Occipital lobe (tissue), 2 donors: ENCODE data around the gene FUCA1.

- RAMPAGE, long total RNA: no peak
Measured at GRCh38 chr1:22708668-22709054, 2.0 kb upstream of the EPHB2 start.

GRCh38 chr1:22794484-22795010 lies 83.9 kb downstream of the EPHB2 start:
- RAMPAGE, long total RNA: no peak

GRCh38 chr1:22829824-22830769 lies 119.5 kb downstream of the EPHB2 start:
- RAMPAGE, long total RNA: no peak

- RAMPAGE, long total RNA: no peak
Measured at GRCh38 chr1:22914059-22915077, 58.3 kb downstream of the LACTBL1 start.

GRCh38 chr1:23103203-23103810 lies 84.0 kb downstream of the KDM1A start:
- RAMPAGE, long total RNA: no peak

DNA sequence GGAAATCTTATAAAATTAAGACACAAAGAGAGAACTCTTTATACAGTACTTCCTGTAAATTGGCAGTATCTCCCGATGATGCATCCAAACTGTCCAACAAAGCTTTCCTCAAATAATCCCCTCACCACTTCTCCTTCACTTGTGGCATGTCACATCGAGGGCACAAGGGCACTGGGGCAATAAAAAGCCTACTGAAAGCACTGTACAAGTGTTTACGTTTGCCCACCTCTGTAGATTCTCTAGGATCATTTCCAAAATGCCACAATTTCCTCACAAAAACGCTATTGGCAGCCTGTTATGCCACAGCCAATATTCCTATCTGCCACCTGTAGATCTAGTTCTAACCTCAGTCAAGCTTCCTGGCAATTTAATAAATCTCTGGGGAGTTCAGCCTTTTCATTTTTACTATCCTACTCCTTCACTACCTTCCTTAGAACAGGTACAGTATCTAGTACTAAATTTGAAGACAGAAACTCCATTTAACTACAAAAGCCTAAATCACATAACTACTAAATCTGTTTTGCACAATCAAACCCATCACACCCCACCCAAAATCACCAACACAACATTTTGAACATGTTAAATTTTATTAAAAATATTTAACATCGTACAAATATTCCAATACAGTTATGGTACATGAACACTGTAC lies 39.8 kb downstream of the HNRNPR start:
- RAMPAGE, long total RNA: no peak

DNA sequence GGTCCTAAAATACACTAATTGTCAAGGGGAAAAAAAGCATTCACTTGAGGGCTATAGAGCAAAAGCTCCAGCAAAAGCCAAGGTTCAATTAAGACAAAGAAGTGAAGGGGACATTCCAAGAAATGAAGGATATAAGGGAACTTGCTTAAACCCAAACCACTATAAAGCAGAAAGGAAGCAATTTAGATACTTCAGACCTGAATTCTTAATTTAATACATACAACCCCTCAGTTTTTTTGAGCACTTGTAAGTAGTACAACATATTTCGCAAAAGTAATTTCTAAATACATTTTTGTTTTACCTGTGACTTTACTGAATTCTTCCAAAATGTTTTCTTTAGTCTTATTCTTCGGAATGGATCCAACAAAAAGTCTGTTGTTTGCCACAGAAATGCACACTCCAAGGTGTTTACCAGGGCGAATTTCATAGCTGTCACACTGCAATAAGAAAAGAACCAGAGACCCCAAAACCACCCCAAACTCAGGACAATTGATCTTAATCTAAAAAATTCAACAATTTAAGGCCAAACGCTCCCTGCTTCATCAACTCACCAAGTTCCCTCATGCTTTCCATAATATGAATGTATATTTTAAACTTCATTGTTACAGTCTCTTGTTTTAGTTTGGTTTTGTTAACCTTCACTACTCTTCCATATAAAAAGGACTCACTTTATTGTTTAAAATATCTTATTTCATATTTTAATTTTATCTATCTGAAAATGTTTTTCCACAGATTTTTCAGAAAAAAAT lies 22.7 kb downstream of the HNRNPR start:
- RAMPAGE, long total RNA: no peak

DNA sequence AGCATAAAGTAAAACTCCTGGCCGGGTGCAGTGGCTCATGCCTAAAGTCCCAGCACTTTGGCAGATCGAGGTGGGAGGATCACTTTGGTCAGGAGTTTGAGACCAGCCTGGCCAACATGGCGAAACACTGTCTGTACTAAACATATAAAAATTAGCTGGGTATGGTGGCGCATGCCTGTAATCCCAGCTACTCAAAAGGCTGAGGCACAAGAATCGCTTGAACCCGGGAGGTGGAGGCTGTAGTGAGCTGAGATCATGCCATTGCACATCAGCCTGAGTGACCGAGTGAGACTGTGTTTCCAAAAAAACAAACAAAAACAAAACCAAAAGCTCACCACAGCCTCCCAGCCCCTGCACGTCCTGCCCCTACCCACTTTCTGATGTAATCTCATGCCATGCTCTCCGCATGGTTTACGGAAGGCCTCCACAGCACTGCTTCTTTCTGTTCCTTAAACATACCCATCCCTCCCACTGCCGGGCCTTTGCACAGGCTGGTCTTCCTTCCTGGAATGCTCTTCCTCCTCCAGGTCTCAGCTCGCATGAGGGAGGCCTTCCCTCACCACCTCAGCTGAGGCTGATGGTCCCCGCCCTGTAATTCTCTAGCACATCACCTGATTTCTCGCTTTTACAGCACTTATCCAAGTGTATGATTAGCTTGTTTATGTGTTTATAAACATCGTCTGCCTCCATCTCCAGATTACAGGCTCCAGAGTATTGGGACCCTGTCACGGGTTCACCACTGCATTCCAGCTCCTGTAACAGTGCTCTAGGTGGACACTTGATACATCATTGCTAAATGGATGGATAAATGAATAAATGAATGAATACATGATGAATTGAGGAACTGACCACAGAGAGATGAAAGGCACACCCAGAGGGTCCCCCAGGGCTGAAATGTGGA lies 22.3 kb downstream of the TCEA3 start:
- RAMPAGE, long total RNA: no peak

DNA sequence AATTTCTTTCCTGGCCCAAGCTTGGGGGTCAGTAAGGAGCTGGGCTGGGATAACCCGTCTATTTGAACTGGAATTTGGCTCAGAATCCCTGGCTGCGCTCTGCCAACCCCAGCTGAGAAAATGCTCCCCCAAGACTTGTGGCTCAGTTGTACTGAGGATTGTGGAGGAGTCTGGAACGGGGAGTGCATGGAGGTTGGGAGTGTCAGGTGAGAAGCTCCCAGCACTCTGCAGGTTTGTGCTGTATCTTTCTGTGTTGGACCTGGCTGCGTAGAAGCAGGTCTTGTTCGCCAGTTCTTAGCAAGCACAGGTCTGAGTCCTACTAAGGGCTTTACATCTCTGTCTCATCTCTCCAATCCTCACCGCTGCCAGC lies 1.6 kb downstream of the TCEA3 start:
- RAMPAGE, long total RNA: no peak

GRCh38 chr1:23472858-23473831 lies 10.8 kb downstream of the ASAP3 start:
- RAMPAGE, long total RNA: no peak

- RAMPAGE, long total RNA: no peak
Measured at GRCh38 chr1:23534798-23535267, 3.8 kb upstream of the E2F2 start.

DNA sequence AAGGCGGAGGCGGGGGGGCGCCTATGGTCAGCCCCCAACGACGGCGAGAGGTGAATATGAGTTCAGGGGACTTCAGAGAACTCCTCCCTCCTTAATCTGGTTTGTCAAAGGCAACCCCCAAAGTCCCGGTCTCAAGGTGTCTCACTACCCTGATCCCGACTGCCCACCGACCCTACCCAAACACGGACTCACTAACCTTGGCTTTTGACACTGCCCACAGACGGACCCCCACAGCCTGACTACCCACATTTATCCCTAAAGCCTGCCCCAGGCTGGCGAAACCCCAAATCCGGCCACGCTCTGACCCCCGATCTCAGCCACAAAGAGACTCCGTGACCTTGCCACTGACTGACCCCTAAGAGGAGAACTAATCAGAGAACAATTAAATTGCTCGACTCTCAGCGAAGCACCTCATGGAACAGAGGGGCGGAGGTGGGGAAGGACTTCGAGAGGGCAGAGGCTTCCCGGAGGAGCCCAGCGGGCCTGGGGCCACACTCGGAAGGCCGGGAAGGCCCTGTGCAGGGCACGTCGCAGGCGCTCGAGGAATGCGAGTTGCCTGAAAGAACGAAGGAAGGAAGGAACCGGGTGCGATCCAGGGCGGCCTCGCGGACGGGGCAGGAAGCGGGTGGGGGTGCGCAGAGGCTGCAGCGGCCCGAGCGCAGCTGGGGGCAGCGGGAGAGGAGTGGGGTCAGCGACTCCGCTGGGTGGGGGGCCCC lies 5.1 kb downstream of the ID3 start:
- RAMPAGE, long total RNA: no peak

GRCh38 chr1:23561544-23562711 lies 2.6 kb upstream of the ID3 start:
- RAMPAGE, long total RNA: no peak

GRCh38 chr1:23595892-23596136 lies 36.5 kb upstream of the ID3 start:
- RAMPAGE, long total RNA: no peak

DNA sequence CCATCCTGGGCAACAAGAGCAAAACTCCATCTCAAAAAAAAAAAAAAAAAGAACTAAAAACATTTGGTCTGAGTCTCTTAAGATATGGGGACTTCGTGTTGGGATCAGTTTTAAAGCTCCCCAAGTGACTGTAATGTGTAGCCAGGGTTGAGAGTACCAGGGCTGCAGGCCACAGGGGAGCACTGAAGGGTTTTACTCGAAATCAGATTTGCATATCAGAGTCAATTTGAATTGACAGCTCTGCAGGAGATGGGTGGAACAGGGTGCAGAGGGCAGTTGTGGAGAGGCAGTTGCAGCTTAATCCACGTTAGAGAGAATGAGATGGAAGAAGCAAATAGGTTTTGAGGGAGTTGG lies 20.7 kb upstream of the ELOA start:
- RAMPAGE, long total RNA: no peak

DNA sequence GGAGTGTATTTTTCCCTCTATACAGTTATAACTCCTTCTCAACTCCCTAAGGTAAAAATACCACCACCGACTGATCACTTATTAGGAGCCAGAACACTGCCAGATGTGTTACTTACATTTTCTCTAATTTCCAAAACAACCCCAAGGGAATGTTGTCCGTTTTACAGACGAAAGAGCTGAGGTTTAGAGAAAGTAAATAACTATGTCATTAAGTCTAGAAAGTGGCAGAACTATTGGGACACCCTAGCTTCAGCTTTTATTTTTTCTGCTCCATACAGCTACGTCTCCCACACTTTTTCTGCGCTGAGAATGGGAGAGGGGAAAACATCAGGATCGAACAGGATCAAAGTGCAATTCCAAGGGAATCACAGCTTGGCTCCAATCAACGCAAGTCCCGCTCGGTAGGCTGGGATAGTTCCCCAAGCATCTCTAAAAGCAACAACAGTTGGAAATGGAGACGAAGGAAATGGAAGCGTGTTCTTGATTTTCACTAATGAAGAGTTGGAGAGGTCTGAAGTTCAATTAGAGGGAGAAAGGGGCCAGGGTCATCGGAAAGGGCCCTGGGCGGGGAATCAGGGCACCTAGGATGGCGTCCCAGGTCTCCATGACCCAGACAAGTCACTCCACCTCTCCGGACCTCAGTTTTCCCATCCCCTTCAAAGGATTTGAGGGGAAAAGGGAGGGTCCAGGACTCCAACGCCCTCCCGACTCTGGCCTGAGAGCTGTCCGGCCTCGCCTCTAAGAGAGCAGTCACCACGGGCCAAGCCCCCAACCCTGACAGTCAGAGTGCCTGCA lies 503 bp downstream of the HMGCL start:
- RAMPAGE, long total RNA: no peak

DNA sequence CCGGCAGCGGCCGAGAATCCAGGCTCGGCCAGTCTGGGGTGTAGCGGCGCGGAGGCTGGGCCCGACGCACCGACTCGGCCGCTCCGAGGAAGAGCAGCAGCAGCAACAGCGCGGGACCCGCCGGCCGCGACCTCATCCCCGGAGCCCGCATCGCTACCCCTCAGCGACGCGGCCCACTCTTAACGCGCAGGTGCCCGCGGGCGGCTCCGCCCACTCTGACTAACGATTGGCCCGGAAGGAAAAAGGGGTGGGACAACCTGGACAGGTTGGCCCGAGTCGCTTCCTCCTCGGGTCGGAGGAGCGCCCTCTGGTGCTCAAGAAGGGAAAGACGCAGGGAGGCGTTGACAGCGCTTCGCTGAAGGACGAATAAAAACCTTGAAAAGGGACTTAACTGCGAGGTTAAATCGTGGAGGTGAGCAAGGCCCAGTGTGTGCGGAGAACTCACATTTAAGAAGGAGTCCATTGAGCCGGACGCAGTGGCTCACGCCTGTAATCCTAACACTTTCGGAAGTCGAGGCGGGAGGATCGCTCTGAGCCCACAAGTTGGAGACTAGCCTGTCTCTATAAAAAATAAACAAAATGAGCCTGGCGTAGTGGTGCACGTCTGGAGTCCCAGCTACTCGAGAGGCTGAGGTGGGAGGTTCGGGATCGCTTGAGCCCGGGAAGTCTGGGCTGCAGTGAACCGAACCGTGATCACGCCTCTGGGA lies at the start of gene FUCA1:
Gene FUCA1 (minus strand): TSS at position 155 of the 707 bp plus-strand sequence.
- RAMPAGE, long total RNA: start-site peak on the minus strand centred at position 150 of the sequence, 32 bp wide, 118 and 69 reads in 2 replicates

DNA sequence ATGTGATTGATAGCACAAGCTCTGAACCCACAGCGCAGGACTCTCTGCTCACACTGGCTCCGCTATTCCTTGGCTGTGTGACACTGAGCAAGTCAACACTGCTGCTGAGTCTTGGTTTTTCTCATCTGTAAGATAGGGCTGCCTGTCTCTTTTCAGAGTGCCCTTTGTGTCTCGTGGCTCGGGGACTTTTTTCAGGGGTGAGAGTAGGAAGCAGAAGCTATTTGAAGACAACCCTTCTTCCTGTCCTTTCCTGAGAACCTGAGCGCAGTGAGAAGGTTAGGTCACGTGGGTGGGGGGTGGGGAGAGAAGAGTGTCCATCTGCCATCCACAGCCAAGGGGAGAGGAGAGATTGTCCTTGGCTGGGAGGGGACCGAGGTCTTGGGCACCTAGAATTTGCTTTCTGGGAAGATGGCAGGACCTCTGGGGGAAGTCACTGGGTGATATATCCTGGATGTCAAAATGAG lies 2.3 kb downstream of the CNR2 start:
- RAMPAGE, long total RNA: no peak

GRCh38 chr1:23954847-23955702 lies 4.6 kb upstream of the PNRC2 start:
- RAMPAGE, long total RNA: no peak

DNA sequence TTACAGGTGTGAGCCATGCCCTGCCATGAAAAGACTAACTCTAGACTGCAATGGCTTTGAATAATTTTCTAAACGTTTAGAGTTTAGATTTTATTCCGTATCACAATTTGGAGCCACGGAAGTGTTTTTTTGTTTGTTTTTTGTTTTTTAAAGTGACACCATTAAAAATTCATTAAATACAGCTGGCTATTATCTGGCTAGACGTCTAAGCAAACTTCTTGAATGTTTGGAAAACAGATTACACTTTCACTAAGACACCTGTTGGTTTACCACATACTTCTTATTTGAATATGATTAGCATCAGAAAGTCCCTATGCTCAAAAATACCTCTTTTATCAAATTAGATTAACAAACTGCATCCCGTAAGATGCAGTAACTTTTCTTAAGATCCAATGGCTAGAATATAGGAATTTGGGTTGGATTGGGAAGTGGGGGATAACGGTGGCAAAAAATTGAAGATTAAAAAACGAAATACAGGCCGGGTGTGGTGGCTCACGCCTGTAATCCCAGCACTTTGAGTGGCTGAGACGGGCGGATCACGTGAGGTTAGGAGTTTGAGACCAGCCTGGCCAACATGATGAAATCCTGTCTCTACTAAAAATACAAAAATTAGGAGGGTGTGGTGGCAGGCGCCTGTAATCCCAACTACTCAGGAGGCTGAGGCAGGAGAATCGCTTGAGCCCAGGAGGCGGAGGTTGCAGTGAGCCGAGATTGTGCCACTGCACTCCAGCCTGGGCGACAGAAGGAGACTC lies 1.5 kb upstream of the PNRC2 start:
- RAMPAGE, long total RNA: no peak